Hepatocyte (in vitro differentiated cells and primary cell): ENCODE measurements around a stretch of chr1.

- RAMPAGE, long total RNA: no peak
- RRBS: no CpG with 5 or more reads among the region's 2 CpGs
Observed at GRCh38 chr1:235502553-235502980, 1.7 kb downstream of the B3GALNT2 start.

DNA sequence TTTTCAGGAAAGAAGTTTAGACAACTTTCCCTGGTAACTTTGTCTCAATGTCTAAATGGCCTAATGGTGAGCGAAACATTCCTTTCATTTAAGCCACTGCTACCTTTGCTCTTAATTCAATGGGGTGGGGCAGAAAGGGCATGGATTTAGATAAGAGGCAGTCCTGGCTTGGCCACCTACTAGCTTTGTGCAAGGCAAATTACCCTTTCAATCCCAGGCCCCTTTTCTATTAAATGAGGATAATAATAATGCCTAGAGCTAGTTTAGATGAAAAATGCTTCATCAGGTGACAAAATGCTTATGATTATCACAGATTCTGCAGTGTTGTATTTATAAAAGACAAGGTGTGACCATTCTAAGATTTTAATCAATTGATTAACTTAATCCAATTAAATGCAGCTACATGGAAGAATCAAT lies 27.2 kb upstream of the LYST start:
- RAMPAGE, long total RNA: no peak
- RRBS: no CpG with 5 or more reads among the region's 1 CpG

DNA sequence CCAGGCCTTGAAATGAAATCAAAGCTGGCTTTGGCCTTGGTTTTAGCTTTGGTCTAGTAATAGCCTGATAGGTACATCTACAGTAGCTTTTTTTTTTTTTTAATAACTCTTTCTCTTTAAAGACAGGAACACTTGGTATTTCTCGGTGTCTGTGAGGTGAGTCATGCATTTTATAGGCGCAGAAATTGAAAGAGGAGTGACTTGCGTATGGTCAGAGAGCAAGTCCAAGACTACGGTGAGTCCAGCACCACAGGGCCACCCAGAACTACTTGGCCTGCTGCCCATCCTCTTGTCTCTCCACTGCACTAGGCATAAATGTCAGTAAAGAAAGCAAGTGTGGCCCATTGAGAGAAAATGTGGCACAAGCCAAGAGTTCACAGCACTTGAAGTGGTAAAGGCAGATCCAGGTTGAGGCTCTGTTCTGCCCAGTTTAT lies 36.3 kb upstream of the LYST start:
- RAMPAGE, long total RNA: no peak
- RRBS: no CpG with 5 or more reads among the region's 4 CpGs

DNA sequence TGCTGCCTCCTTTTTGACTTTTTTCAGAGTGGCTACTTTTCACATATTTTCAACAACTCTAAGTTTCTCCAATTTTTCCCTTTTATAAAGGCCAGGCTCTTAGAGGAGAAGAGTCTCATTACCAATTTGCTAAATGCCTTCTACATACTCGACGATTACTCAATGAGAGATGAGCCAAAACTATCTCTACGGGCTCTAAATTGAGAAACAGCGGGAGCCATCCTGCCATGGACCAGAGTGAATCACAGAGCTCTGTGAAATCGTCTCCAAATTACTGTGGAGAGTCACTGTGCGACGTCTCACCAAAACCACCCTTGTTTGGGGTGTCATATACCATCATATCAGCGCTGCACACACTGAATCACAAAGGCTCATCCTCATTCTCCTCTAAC lies 44.6 kb downstream of the NID1 start:
- RAMPAGE, long total RNA: no peak
- RRBS: no CpG with 5 or more reads among the region's 8 CpGs

GRCh38 chr1:236066079-236066608 lies 1.3 kb upstream of the NID1 start:
- RAMPAGE, long total RNA: no peak
- RRBS: no CpG with 5 or more reads among the region's 7 CpGs

DNA sequence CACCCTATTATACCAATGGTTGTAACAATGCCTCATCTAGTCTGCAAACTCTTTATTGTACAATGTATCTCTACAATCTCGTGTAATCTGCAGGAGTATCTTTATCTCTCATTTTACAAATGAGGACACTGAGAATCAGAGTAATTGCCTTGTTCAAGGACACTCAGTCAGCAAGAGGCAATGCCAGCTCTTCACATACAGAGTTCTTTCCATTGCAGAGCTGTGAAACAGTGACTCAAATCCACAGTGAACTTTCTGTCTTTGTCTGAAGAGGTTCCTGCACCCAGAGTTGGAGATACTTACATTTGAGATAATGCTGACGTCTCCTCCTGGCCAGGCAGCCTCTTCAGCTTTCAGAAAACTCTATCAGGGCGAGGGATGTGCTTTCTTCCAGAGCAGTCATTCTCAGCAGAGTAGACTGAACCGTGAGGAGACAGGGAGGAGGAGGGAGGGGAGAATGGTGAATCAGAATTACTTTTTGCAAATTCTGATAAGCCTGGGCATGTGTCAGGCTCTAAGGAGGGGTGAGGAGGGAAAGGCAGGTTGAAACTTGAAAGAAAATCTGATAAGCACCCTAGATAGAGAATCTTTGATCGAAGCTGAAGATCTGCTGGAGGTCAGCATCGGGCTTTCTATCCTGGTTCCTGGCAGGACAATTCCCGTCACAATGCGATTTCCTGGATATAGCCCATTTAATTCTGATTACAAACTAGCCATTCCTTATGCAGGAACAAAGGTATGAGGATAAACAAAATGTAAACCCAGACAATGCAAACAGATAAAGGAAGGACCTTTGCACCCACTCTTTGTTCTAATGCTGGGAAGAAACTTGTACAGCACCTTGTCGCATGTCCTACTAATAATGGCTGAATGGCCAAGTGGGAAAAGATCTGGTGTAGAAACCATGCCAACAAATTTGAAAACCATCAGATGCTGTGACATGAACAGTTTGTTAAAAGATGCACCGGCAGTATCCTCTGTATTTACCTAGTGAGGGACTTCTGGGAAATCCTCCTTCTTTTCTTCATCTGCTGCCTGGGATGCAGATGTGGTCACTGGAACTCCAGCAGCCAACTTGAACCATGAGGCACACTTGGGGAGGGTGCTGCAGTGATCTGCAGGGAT lies 19.0 kb upstream of the NID1 start:
- RAMPAGE, long total RNA: no peak
- RRBS: no CpG with 5 or more reads among the region's 10 CpGs

- RAMPAGE, long total RNA: no peak
- RRBS: no CpG with 5 or more reads among the region's 21 CpGs
Observed at GRCh38 chr1:236744402-236744844, 50.7 kb upstream of the MTR start.

DNA sequence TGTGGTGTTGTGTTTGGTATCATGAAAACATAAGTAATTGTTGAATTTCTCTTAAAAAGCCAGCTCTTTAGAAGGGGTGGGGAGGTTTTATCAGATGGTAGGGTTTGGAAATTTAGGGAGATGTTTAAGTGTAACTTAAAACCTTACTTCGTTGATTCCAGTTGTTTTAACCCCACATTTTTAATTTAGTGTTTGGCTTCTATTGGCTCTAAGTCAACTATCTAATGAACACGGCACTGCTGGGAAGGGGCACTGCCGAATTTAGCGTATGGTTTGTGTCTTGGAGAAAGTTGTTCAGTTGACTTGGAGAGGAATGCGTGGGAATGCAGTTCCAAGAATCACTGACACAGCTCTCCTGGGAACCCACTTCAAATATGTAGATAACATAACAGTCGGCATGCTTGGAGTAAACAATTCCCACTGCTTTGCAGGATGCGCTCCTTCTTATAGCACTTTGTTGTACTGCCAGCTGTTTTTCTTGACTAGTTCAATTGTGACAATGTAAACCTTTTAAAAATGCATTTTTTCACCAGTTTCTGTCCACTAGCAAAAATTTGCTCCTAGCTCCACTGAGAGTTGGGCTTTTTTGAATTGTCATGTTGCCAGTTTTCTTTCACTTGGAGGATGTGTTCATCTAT lies 104.2 kb downstream of the RYR2 start:
- RAMPAGE, long total RNA: no peak
- RRBS: no CpG with 5 or more reads among the region's 7 CpGs

DNA sequence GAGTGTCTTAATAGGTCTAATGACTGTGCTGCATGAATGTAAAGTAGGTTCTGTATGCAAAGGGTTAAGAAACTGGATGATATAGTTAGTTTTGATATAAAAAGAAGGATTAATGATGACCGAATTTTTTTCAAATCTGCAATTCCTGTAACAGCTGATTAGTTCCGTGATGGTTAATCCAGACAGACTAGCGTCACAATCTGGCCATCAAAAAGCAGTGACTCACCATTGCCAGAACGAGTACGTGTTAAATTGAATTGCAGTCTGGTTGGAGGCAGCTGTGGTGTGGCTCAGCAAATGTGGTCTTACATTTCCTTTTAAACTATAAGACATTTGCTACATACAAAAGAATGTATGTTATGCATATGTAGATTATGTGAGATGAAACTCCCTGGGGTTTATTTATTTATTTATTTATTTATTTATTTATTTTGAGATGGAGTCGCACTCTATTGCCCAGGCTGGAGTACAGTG lies 139.8 kb downstream of the RYR2 start:
- RAMPAGE, long total RNA: no peak
- RRBS: no CpG with 5 or more reads among the region's 6 CpGs

DNA sequence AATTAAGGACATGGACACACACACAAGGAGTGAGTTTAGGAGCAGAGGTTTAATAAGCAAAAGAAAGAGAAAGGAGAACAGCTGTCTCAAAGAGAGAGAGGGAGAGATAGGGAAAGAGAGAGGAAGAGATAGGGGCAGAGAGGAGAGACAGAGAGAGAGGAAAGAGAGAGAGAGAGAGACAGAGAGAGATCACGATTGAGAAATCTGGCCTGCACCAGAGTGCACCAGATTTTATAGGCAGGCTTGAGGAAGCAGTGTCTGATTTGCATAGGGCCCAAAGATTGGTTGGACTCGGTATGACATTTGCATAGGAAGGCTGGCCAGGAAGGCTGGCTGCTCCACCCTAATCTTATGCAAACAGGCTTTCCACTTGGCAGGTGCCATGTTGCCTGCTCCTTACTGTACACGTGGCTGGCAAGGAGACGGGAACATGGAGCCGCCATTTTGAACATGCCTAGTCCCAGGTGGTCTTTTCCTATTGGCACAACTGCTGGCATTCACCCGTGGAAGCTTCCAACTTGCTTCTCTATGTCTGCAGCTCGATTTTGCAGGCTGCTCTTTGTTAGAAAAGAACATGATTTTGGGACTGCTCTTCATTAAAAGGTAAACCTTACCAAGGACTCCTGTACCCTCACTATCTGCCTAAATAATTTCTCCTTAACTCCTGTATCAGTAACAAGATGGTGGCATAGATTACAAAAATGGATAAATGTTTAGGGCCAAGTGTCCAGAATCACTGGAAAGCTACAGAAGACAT lies 419.8 kb downstream of the ZP4 start:
- RAMPAGE, long total RNA: no peak
- RRBS: no CpG with 5 or more reads among the region's 7 CpGs

GRCh38 chr1:239407849-239408443 lies 21.6 kb downstream of the CHRM3 start:
- RAMPAGE, long total RNA: no peak
- RRBS: no CpG with 5 or more reads among the region's 14 CpGs

DNA sequence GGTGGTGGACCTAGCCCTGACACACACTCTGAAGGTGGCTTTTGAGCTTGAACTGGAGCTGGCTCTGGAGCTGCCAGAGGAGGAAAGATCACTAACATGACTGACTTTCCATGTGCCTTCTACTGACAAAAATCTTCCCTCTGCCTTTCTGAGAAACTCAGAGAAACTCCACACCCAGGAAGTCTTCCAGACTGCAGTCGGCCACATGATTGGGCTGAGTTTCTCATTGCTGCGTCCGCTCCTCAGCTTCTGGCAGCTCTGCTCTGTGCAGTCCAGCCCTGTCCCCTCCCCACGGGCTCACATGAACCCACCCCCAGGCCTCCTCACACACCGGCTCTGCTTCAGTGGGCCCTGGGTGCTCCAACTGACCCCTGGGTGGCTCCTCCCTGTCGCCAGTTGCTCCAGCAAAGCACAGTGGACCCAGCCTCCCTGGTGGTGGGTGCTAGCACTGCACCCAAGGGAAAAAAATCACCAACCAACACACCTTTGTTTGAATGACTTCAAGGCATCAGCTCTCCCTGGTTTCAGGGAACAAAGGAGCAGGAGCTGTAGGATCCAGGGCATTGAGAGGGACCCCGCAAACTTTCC lies 138.8 kb upstream of the FMN2 start:
- RAMPAGE, long total RNA: no peak
- RRBS: no CpG with 5 or more reads among the region's 7 CpGs

DNA sequence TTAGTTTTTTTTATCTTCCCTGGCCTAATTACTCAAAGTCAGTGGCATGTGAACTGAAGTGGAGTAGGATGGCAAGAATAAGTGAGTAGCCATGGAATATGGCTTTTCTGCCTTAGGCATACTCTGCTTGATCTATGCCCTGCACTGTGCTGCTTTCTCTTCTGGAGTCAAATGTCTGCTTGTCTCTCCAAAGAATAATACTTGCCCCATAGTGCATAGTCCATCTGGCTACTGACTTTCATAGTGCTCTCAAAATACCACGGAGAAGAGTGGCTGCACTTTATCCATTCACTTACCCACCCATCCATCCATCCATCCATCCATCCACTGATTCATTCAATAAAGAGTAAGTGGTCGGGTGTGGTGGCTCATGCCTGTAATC lies 13.3 kb downstream of the GREM2 start:
- RAMPAGE, long total RNA: no peak
- RRBS: no CpG with 5 or more reads among the region's 2 CpGs

- RAMPAGE, long total RNA: no peak
- RRBS: no CpG with 5 or more reads among the region's 6 CpGs
Observed at GRCh38 chr1:240609436-240609982, 2.4 kb downstream of the GREM2 start.

DNA sequence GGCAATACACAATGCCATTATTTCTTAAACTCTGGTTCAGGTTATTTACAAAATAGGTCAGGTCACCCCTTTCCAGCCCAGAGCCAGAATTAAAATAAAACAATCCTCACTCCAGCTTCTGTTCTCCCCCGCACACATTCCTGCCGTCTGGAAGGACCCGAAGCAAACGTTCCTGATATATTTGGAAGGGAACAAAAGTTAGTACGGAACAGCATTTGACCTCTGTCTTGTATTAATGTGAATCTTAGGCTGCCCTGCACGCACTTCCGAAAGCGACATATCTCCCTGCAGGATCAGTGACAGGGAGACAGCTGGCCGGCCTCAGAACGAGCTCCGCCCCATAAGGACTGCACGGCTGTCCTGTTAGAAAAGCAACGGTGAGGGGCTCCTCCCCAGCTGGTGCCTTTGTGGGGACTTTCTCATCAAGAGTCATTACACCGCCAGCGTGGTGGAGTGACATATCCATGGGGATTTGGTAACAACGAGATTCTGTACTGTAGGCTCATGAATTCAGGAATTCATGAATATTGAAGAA lies 7.9 kb upstream of the GREM2 start:
- RAMPAGE, long total RNA: no peak
- RRBS: no CpG with 5 or more reads among the region's 16 CpGs

DNA sequence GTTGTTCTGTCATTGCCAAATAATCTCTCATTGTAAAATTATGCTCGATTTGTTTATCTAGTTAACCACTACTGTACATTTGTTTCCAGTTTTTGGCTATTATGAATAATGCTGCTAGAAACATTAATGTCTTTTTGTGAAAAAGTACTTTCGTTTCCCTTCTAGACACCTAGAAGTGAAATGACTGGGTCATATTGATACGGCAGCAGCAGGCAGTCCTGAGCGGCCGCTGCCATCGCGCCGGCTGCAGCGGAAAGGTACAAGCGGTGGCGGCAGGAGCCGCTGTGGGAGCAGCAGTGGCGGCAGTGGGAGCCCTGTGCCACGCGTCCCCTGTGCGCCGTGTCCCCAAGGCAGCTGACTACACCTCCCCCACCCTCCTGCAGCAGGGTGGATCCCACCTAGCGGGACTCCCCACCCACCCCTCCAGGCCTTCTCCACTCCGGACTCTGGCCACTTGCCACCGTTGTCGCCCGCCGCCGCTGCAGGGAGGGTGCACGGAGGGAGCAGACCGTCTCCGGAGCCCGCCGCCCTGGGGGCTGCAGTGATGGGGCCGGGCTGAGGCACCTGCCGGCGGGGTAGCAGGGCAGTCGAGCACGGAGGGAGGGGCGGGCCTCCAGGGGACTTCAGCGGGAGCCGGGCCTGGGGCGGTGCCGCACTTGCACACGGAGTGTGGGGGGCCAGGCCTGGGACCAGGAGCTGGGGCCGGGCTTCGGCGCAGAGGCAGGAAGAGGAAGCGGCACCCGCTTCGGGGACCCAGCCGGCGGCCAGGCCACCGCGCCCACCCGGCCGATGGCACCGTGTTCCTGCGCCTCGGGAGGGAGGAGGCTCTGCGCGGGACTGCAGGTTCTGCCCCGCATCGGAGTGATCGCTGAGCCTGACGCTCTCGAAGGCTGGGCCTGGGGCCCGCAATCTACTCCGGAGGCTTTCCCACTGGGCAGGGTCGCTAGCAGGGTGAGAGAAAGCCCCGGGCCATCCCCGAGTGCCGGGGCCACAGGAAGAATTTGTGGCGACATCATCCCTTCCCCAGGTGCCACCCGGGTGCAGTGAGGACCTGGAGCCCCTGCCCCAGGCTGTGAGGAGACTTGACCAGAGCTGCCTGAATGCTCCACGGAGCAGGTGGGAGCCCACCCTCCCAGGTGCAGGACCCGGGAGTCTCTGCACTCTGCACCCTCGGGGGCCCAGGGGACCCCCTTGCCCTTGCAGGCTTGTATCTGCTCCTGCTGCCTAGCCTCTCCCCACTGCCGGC lies 67.0 kb upstream of the RGS7 start:
- RAMPAGE, long total RNA: no peak
- RRBS: 9% methylated on average over 37 of the region's 74 CpGs

DNA sequence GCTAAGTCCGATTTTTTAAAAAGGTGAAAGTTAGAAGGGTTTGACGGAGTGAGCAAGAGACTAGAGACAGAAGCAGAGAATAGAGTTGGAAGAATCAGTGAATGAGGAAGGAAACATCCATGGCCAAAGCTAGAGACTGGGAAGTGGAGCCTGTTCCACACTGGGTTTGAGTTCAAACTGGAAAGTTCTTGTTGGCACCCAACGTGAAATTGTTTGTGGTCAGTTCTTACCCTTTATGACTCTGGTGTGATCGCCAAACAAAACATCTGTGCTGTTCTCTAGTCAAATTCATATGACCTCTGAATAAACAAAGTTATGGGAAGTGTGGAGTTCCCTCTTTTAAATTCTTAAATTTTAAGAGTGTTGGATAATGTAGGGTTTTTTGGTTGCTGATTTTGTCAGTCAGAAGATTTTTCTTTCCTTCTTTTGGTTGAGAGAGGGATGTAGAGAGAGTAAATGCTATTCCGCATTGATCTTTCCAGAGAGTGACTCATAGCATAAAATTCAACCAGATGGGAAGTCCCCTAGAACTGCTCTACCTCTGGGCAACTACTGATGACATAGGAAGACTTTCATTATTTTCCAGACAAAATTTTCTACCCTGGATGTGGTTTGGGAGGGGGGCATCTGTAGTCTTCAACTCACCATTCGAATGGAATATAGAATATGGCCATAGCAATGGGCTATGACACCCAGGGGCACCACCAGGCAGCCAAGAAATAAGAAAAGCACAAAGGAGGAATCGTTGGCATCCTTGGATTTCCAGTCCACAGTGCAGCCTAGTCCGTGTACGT lies 36.4 kb downstream of the CHML start:
- RAMPAGE, long total RNA: no peak
- RRBS: no CpG with 5 or more reads among the region's 9 CpGs

- RAMPAGE, long total RNA: no peak
- RRBS: no CpG with 5 or more reads among the region's 12 CpGs
Observed at GRCh38 chr1:241748958-241749601, 97.0 kb downstream of the WDR64 start.

GRCh38 chr1:242098976-242099310 lies 100.0 kb upstream of the MAP1LC3C start:
- RAMPAGE, long total RNA: no peak
- RRBS: no CpG with 5 or more reads among the region's 1 CpG

GRCh38 chr1:242784019-242784664 lies 259.6 kb upstream of the PLD5 start:
- RAMPAGE, long total RNA: no peak
- RRBS: no CpG with 5 or more reads among the region's 5 CpGs